RPMI7951 (cell line): Measurements from ENCODE around the gene POU5F2.

GRCh38 chr5:88942848-88943202, 59.8 kb upstream of the MEF2C start:
- RAMPAGE, long total RNA: no peak

DNA sequence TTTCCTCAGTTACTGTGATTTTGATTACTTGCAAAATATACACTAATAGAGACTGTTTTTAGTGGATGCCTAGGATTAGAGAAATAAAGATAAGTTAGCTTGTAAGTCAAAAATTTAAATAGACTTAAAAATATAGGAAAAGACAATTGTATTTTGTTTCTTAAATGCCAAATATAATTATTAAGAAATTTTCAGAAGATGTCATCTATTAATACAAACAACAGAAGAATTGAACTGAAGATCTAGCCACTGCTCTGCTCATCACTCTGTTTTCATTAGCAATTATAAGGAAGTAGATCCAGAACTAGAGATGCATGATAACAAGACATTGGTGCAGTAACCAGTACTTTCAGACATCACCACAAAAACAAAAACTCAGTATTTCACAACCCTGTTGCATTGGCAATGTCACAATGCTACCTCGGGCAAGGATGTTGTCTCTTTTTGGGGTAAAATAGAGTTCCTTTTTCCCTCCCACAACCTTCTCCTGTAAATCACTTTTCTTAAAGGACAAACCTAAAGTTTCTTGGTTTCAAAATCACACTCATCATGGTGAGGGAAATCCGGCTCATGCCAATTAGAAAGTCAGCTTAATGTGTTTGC, 419.9 kb upstream of the MEF2C start:
- RAMPAGE, long total RNA: no peak

GRCh38 chr5:90506136-90506754, 23.1 kb downstream of the LYSMD3 start:
- RAMPAGE, long total RNA: no peak

- RAMPAGE, long total RNA: no peak
These were observed 99.1 kb downstream of the ADGRV1 start for GRCh38 chr5:90657568-90658216.

GRCh38 chr5:91033196-91033708, 349.9 kb downstream of the ARRDC3 start:
- RAMPAGE, long total RNA: no peak

DNA sequence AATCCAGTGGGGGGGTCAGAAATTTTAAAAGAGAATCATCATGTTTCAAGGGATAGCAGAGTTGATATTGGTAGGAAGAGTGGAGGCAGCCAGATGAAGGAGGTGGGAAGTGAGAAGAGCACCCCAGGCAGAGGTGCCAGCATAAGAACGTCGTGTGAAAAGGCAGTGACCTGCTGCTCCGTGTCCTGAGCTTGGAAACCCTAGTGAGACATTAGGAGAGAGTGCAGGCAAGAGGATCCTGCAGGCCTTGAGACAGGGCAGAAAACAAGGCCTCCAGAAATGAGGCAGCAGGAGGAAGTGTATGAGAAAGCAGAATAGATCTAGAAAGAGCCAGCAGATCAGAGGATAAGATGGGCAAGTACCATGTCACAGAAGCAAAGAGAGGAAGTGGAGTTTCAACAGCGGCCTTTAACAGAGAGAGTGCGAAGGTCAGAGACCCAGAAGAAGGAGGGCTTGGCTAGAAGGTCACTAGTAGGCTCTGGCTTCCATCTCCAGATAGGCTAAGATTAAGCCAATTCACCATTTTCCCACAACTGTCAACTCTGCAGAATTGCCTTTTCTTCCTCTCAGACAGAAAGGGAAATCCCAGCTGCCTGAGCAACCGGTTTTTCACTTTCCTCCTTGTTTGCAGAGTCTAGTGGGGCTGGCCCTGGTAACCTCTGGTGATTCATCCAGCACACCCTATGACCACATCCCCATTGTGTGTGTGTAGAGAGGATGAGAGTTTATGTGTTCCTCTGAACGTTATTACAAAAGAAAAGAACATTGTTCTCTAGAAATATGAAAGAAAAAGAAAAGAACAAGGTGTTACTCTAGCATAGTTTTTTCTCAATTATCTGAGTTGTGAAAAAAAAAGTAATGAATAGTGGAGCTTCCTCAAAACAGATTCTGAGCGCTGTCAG, 220.6 kb downstream of the ARRDC3 start:
- RAMPAGE, long total RNA: no peak

DNA sequence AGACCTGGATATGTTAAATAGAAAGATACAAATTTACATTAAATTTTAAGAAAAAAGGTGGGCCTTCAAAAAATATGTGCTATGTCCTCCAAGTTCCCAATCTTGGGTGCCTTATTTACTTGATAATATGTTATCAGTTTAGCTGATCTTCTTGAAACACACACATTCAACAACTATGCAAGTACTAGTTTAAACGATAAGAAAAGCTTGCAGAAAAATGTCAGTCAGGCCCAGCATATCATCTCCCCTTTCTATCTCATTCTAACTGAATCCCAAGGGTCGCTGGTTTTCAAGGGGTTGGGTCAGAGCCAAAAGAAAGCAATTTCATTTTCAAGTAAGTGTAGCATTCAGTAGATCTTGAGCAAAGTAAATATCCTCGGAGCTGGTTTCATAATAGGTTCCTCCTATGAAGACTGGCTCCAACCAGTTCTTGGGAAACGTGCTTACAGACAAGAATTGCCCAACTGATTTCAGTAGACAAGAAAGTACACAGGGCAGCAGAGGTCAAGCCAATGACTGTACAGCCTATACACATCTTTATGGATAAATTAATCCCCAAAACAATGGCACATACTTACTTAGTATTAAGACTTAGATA, 164.2 kb downstream of the ARRDC3 start:
- RAMPAGE, long total RNA: no peak

DNA sequence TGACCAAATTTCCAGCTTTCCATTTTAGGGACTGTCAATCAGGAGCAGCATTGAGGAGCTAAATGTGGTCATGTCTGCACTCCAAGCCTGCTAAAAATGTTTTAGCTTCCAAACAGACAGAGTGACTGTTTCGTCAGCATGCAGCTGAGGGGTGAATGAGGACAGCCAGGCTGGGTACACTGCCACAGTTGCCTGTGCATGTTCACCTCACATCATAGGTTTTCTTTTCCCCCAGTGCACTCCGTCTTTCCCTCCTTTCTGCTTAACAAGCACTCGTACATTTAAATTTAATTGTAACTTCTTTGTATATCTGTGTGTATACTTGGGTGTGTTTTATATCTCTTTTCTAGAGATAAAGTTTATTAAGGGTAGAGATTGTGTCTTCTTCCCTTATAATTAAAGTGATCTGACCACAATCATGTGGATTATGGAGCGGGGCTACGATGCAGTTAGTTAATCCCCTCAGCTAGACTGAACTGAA, 138.0 kb downstream of the ARRDC3 start:
- RAMPAGE, long total RNA: no peak

DNA sequence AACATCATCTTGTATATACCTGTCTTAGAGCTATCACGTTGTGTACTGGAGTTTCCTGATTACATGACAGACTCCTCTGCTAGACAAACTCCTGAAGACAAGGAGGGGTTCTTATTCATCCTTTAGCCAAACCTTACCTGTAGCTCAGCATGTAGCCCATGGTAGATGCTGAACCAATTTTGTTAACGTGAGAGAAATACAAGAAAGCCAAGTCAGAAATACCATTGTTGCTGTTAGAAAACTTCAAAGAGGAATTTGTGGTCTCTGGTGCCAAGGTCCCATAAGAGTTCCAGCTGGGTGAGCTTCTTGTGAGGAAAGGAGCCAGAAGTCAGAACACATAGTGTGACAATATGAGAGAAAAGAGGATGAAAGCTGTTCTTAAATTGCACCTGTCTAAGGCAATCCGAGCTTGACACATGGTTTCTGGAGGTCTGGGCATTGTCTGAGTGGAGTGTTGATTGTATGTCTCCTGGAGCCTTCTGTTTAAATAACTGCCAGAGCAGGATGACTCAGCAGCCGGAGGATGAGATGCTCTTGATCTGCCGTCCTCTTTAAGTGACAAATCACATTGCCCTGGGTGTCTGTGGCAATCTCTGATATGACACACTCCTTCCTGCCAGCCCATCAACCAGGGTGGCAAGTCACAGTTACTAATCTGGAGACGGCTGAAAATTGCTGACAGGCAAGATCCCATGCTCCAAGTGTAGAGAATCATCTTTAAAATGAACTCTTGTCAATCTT, 69.0 kb downstream of the ARRDC3 start:
- RAMPAGE, long total RNA: no peak

DNA sequence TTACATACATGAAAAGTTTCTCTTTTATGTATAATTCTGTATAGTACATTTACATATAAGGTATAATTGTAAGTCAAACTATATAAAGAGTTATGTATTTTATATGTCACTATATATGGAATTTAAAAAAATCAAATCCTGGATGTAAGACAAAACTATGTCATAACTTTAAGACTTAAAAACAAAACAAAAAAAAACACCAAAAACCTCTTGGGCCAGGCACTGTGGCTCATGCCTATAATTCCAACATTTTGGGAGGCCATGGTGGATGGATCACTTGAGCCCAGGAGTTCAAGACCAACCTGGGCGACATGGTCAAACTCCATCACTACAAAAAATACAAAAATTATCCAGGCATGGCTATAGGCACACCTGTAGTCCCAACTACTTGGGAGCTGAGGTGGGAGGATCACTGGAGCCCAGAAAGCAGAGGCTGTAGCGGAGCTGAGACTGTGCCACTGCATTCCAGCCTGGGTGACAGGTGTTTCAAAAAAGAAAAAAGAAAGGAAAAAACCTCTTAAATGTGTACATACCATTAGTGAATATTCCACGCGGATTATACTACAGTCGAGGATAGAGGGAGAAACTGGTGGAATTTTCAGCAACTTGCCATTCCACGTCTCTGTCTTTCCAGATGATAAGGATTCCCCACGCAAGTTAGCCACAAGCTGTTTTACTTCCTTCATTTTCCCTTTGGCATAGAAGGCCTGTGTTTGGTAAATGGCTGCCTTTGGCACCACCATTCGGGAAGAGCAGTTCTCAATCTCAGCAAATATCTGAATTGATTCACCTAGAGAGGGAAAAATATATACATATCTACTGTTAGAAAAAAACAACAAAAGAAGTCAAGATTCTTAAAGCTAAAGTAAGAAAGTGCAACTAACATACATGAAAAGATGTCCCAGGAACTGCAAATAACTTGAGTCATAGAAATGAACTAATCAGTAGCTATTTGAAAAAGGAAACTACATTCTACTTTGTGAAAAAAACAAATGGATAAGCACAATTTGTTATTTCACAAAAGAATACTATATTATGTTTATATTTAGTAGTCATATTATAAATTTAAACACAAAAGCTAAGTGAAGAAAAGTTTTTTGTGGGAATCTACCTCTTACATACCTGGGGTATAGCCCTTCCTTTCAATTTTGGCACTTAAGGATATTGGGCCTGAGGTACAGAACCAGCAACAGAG, 8.3 kb downstream of the ARRDC3 start:
- RAMPAGE, long total RNA: no peak

GRCh38 chr5:91382328-91382793, 756 bp downstream of the ARRDC3 start:
- RAMPAGE, long total RNA: no peak

GRCh38 chr5:93240409-93240931, 342.6 kb upstream of the NR2F1 start:
- RAMPAGE, long total RNA: no peak

- RAMPAGE, long total RNA: no peak
These were observed 335.9 kb upstream of the NR2F1 start for GRCh38 chr5:93247023-93247601.

GRCh38 chr5:93410869-93411632, 172.0 kb upstream of the NR2F1 start:
- RAMPAGE, long total RNA: no peak

DNA sequence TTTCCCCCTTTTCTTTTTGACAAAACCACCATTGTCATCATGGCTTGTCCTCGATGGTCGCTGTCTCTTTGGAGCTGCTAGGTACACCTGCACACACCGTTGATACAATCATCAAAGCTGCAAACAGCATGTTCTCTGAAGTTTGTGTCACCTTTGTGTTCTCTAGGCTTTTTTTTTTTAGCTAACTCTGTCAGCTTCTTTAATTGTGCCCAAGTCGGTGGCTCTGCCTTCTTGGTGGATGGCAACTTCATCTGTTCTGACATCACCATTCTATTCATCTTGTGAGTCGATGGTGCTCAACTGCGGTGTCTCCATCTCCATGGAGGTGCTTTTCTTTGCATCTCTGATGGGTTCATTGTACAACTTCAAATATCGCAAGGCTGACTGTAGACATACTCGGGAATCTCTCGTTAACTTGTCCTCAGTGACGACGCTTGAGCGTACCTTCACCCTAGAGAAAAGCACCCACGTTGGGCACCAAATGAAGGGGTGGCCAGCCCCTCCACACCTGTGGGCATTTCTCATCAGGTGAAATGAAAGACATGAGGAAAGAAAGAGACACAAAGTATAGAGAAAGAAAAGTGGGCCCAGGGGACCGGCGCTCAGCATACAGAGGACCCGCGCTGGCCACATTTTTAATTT, 125.3 kb upstream of the NR2F1 start:
- RAMPAGE, long total RNA: no peak

DNA sequence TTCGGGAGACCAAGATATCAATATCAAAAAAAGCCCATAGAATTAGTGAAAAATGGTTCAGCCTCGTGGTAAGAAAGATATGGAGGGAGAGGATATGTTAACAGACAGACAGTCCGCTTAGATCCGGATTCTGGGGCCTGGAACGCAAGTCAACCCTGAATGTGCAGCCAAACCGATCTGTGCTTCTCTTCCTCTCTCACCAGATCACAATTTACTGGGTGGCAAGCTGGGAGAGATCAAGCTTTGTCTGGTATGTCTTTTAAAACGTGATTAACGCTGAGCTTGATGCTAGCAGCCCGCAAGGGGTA, 5.0 kb upstream of the NR2F1 start:
- RAMPAGE, long total RNA: no peak

- RAMPAGE, long total RNA: no peak
These were observed 1.0 kb upstream of the NR2F1 start for GRCh38 chr5:93581934-93582465.

DNA sequence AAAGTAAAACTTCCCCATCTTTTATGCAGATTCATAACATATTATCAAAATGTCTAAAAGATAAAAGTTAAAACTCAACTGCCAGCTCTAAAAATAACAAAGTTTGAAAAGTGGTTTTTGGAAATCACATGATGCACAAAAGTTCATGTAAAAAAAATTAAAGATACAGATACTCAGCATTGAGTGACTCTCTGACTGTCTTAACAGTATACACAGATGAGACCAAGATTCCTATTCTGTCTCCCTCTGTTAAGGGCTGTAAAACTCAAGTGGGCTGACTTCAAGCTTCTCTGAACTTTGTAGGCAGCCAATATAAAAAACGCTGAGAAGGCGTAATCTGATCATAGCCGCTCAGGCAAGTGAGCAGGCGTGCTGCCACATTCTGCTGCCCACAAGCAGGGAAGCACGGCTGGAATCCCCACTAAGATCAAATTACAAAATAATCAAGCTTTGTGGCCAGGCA, 64.3 kb downstream of the POU5F2 start:
- RAMPAGE, long total RNA: no peak

- RAMPAGE, long total RNA: no peak
These were observed at the start of gene POU5F2 for GRCh38 chr5:93741536-93741789. Gene POU5F2 (minus strand): TSS chr5:93741600.

- RAMPAGE, long total RNA: no peak
These were observed 114.9 kb upstream of the POU5F2 start for GRCh38 chr5:93856241-93856725.